ENCODE measurements around a stretch of chr6.

DNA sequence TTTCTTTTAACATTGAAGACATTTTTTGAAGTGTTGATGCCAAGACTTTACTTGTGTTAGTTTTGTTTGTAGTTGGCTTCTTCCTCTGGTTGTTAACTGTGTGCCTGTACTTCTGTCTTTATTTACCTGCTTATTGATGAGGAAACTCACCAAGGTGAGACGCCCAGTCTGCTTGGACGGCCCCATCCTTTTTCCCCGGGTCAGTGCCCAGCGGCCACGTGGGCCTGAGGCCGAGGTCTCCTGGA lies 24.7 kb downstream of the DUSP22 start:
- PRO-cap: no peak

GRCh38 chr6:337617-338347 lies 45.5 kb downstream of the DUSP22 start:
- PRO-cap: no peak

- PRO-cap: no peak
Measured at GRCh38 chr6:425475-425790, 33.9 kb downstream of the IRF4 start.

GRCh38 chr6:446623-447111 lies 55.1 kb downstream of the IRF4 start:
- PRO-cap: unidirectional peak, plus-strand start at chr6:447016

DNA sequence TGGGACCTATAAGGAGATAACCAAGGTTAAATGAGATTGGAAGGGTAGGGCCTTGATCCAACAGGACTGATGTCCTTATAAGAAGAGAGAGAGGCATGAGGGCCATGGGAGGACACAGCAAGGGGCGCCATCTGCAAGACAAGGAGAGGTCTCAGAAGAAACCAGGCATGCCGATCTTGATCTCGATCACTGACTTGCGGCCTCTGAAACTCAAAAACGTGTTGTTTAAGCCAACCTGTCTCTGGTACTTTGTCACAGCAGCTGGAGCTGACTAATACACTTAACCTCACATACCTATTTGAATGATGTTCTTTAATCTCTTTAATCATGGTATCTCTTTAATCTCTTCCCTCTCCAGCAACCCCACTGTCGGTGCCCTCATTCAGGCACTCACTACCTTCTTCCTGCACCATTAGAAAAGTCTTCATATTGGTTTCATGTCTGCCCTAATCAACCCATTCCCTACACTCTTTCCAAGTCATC lies 26.5 kb upstream of the EXOC2 start:
- PRO-cap: no peak

GRCh38 chr6:1038992-1039562 lies 272.8 kb upstream of the FOXQ1 start:
- PRO-cap: no peak

DNA sequence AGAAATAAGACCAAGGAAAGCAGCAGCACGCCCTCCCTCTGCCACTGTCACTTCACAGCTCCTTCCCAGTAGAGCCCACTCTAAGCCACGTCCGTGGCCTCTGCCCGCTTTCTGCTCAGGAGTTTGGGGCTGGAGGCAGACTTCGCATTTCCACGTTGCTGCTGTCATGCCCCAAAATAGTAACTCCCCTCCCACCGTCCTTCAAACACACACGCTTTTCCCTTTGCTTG lies 264.0 kb upstream of the FOXQ1 start:
- PRO-cap: no peak

- PRO-cap: no peak
Measured at GRCh38 chr6:1070085-1070554, 241.8 kb upstream of the FOXQ1 start.

GRCh38 chr6:1087455-1087761 lies 224.5 kb upstream of the FOXQ1 start:
- PRO-cap: no peak

GRCh38 chr6:1131485-1132143 lies 180.3 kb upstream of the FOXQ1 start:
- PRO-cap: no peak

- PRO-cap: unidirectional peak, plus-strand start at chr6:1383233
Measured at GRCh38 chr6:1382936-1383368, 6.4 kb upstream of the FOXF2 start.

DNA sequence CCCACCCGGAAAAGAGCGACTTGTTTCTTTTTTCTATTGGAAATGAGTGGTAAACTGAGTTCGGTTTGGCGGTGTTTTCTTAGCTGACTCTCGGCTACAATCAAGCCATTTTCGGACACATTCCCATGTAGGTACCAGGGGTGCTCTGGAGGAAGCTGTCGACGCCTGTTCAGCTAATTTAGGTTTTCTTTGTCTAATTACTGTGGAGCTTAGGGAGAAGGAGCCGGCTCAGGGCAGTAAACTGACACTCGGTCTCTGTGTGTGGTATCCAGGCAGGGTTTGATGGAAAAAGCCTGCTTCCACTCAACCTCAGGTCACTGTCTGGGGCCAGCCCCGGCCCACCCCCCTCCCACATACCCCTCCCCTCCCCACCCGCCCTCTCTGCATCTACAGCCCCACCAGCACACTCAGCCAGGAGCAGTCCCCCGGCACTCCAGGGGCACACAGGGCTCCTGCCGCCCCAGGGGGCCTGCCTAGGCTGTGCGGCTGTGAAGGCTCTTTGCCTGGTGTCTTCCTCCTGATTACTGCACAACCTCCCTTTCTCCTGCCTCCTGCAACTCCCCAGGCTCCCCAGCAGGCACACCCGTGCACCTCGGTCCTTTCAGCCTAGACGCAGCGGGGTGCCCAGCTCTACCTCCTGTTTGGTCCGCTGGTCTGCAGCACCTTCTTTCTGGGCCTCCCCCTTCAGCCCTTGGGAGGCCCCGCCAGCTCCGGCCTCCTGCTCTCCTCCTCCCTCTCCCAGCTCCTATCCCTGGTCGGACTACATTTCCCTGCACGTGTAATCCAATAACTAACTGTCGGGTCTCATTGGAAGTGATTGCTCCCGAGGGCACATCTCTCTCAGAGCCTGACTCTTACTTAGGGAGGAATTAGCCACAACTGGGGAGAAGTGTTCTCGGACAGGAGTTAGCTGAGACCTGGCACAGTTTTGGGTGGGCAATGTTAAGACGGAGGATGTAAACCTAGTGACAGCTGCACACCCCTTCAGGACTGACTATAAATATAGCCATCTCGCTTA lies 1.4 kb upstream of the FOXF2 start:
- PRO-cap: no peak

DNA sequence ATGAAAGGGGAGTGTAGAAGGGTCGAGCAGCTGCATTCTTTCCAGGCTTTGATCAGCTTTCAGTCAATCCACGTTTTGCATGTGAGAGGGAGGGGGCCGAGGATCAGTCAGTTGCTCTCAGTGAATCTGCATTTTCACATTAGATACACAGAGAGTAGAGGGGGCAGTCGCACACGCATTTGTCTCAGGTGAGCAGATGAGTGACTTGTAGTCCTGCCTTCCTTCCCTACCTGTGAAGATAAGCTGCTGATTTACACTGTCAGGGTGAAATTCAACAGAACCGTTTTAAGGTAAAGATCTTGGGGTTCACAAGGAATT lies 78.8 kb downstream of the FOXF2 start:
- PRO-cap: no peak

- PRO-cap: no peak
Measured at GRCh38 chr6:1607298-1608065, 2.2 kb upstream of the FOXC1 start.

DNA sequence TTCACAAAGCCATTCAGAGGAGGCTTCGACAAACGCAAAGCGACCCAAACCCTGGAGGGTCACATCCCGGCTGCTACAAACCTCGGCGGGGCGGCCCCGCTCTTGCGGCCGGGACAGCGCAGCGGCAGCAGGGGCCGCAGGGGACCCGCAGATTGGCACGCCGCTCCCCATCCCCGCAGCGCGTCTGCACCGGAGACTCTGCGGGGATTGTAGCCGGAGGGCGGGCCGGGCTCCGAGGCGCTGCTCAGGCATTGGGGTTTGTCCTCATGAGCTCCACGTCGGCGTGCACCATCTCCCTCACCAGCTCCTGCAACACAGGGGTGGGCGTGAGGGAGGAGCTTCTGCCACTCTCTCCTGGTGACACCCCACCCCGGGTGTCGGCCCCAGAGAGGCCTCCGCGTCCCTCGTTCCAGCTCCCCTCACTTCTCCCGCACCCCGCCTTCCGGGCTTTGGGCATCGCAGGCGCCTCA lies 14.2 kb downstream of the FOXC1 start:
- PRO-cap: no peak

GRCh38 chr6:1625792-1626547 lies 16.3 kb downstream of the FOXC1 start:
- PRO-cap: no peak

- PRO-cap: no peak
Measured at GRCh38 chr6:1885334-1886190, 275.8 kb downstream of the FOXC1 start.

GRCh38 chr6:2034960-2035644 lies 210.3 kb downstream of the GMDS start:
- PRO-cap: no peak

- PRO-cap: no peak
Measured at GRCh38 chr6:2110249-2110905, 135.0 kb downstream of the GMDS start.

DNA sequence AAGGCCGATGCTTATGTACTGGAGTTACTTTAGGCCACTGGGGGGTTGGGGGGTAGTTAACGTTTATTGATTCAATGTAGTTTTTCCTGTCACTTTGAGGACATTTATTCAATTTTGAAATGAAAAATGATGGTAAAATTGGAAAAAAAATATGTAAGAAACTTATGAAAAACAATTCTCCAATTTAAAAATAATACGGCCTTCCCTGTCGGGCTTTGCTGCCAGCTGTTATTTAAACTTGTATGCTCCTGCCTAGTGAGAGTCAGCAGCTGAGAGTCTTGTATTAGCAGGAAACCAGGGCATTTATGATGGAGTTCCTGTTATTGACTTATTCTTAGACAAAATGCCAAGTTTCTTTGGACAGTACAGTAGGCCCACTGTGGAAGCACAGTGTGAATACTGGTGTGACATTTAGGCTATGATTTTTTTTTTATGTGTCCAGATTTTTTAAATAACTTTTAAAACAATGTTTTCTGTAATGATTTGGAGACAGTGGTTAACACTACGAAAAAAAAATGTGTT lies 42.2 kb downstream of the GMDS start:
- PRO-cap: no peak

Measured in bronchus (tissue), 1 donor.